ENCODE measurements around a stretch of chr14.

GRCh38 chr14:23353327-23354153 is 853 bp upstream of the SLC22A17 start:
- PRO-cap: no peak

GRCh38 chr14:23365653-23365968 is 639 bp upstream of the EFS start:
- PRO-cap: no peak

DNA sequence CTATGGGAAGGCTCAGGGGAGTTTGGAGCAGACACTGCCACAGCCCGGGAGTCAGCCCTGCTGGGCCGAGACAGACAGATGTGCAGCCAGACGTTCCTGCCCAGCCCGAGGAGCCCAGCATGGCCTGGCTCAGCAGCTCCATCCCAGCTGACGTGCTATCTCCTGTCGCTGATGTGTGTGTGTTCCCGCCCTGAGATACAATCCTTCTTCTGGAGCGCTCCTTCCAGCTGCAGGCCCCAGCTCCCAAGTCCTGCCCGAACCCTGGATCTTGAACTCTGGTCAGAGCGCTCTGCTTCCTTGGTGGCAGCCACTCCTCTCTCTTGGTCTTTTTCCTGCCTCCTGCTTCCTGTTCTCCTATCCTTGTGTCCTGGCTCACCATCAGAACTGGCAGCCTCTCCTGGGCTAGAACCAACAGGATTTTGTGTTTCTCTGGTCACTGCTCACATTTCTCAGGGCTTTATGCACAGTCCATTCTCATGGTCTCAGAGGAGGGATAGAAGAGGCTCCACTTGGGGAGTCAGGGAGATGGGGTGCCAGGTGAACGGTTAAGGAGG is 3.8 kb downstream of the CMTM5 start:
- PRO-cap: unidirectional peak, minus-strand start at position 252 of the sequence

DNA sequence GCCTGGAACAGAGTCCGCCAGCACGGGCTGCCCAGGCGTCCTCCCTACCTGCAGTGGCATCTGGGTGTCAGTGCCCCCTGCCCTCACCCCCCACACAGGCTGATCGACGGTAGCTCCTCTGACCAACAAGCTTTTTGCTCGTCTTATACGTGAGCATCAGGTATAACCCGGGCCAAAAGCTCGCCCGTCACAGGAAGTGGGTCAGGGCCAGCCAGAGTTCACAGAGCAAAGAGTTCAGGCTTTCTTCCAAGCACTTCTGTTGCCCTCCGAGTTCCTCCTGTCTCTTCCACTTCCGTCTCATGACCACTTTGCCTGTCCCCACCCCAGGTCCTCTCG is 11.6 kb downstream of the CMTM5 start:
- PRO-cap: no peak

GRCh38 chr14:23393198-23394521 is 14.4 kb downstream of the MYH6 start:
- PRO-cap: no peak

GRCh38 chr14:23436795-23437412 is 1.4 kb upstream of the MYH7 start:
- PRO-cap: no peak

DNA sequence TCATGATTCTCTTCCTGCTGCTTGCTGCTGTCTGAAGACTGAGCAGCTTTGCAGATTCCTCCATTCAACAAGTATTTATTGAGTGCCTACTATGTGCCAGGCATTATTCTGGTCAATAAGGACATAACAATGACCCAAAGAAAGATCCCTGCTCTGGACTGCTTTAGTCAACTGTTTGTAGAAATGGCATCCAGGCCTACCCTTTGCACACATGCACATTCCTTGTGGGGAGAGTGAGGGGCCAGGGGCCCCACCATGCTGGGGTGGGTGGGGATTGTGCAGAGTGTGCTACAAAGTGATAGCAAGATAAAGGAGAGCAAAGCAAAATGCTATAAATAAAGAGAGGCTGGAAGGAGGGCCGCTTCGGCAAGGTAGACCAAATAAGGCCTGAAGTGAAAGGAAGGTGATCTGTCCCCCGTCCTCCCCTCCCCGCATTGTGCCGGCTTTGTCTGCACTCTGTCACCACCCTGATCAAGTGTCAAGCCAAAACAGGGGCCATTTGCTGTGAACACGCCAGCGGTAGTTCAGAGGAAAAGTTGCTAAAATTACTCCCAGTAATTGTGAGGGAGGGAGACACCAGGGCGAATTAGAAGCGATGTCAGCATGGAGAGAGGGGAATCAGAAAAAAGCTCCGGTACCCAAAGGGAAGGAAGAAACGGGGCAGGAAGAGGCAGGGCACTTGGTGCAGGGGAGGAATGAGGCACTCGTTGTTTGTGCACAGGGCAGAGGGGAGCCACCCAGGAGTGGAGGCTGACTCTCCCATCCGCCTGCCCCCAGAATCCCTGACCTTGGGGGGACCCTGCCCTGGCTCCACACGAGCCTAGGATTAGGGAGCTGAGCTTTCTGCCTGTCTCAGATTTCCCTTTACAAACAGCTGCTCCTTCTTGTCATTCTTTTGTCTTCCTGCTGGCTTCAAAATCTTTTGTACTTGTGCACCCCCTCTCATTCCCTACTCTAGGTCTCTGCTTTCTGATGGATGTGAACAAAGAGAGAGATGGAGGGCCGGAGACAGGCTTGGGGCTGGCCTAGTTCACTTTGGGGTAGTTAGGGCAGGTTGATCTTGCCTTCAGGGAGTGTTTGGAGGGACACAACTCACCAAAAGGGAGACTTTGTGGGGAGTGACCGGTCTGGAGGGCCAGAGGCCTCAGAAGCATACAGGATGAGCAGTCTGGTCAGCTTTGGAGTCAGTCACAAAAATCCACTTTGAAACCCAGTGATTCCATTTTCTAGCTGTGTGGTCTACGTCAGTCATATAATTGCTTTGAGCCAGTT is 2.9 kb upstream of the MYH7 start:
- PRO-cap: no peak

- PRO-cap: no peak
Observed at GRCh38 chr14:23443336-23443861, 7.9 kb upstream of the MYH7 start.

GRCh38 chr14:23537738-23538832 is 13.5 kb downstream of the ZFHX2 start:
- PRO-cap: no peak

- PRO-cap: no peak
Observed at GRCh38 chr14:23539474-23539735, 12.2 kb downstream of the ZFHX2 start.

GRCh38 chr14:23610042-23610603 is 26.0 kb upstream of the DHRS2 start:
- PRO-cap: no peak

- PRO-cap: no peak
Observed at GRCh38 chr14:23695015-23696178, 59.2 kb downstream of the DHRS2 start.

- PRO-cap: no peak
Observed at GRCh38 chr14:24005965-24006483, 17.3 kb downstream of the DHRS4L2 start.

GRCh38 chr14:24113297-24113641 is 1.3 kb upstream of the DCAF11 start:
- PRO-cap: no peak

- PRO-cap: no peak
Observed at GRCh38 chr14:24113642-24113819, 1.0 kb upstream of the DCAF11 start.

DNA sequence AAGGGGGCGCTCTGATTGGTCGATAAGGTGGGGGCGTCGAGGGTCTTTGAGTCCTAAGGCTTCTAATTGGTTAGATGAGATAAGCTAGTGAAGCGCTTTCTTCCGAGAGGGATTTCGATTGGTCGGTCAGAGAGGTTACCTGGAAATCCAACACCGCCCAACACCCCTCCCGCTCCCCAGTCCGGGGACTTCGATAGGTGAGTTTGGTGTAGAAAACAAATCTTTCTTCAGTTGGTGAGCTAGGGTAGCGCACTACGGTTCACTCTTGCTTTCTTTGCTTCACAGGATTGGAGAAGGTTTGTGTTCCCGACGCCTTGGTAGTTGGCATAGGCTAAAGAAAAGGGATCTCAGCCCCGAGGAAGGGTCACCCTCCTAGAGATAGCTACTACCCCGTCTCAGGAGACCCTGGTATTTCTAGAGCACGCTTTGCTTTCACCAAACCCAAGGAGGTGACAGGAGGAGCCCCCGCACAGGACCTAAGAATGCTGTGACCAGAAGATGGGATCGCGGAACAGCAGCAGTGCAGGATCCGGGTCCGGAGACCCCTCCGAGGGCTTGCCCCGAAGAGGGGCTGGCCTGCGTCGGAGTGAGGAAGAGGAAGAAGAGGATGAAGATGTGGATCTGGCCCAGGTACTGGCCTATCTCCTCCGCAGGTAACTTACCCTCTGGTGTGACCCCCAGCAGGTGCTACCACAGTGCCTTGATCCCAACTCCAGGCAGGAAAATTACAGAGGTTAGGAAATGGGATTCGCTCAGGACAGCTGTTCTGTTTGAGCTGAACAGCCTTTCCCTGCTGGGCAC is 548 bp upstream of the NRL start:
- PRO-cap: bidirectional peak, plus-strand start at position 230 of the sequence, minus-strand start outside the sequence

- PRO-cap: no peak
Observed at GRCh38 chr14:24131740-24132160, 1.3 kb downstream of the FITM1 start.

DNA sequence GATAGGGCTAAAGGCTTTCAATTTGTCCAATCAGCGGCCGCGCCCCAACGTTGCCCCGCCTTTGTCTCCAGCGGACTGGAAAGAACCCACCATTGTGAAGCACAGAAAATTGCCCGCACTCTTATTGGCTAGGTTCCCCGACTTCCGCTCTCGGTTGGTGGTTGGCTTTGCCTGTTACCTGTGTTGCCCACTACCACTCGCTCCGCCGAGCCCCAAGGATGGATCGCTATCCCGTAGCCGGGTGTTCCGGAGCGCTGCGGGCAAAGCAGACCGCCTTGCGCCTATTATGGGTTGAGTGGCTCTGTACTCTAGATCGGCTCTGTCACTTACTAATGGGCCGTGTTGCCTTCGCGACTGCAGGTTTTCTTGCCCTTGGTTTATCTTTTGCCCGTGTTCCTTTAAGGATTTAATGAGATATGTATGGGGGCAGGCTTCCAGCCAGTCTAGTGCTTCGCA is 307 bp upstream of the EMC9 start:
- PRO-cap: bidirectional peak, plus-strand start at position 193 of the sequence, minus-strand start outside the sequence

- PRO-cap: no peak
Observed at GRCh38 chr14:24142126-24142265, 605 bp upstream of the EMC9 start.

DNA sequence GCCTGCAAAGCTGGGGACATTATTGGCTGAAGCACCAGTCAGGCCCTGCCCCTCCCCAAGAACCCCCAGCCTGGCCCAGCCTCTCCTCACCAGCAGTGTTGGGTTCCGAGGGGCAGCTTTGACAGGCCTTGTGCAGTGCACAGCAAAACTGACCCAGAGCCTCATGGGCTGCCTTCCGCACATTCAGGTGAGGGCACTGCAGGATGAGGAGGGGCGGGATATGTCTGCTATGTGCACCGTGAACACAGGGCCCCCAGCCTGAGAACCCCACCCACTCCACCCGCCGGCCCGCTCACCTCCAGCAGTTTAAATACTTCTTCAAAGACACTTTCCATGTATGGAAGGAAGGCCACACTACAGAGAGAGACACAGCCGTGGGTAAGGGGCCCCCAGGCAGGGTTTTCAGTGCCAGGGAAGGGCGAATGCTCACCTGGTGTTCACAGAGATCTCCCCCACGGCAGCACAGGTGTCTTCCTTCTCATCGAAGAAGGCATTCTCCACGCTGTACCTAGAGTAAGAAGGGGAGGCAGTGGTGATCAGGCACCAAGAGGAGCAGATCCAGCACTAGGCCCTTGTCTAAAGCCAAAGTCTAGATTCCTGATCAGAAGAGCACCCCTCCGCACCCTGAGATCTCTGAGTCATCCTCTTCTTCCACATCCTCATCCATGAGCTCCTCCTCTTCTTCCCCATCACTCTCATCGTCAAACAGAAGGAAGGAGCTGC is 5.3 kb downstream of the IPO4 start:
- PRO-cap: no peak